Colon Carcinoma Metastatic in the Lung (tissue), 2 donors: ENCODE measurements around the genes IPO4 and LTB4R.

GRCh38 chr14:24188478-24189292 is at the start of gene IPO4:
TSS of gene IPO4 (minus strand) at chr14:24188816.
- PRO-cap, 2 experiments: peak in 2 of 2 experiments; most common minus-strand start chr14:24188785 (in 1)

- PRO-cap, 2 experiments: no peak in any of the 2 experiments
Observed at GRCh38 chr14:24238631-24239072, 3.8 kb downstream of the TINF2 start.

- PRO-cap, 2 experiments: no peak in any of the 2 experiments
Observed at GRCh38 chr14:24246676-24247248, 4.3 kb upstream of the TINF2 start.

GRCh38 chr14:24255823-24256588 is 7.0 kb downstream of the TGM1 start:
- PRO-cap, 2 experiments: no peak in any of the 2 experiments

- PRO-cap, 2 experiments: peak in 1 of 2 experiments; most common plus-strand start chr14:24311090 (in 1); most common minus-strand start chr14:24311092 (in 1)
Observed at GRCh38 chr14:24310542-24311635, at the start of gene LTB4R. TSS of gene LTB4R (plus strand) at chr14:24311502.

- PRO-cap, 2 experiments: peak in 2 of 2 experiments; most common minus-strand start chr14:24368872 (in 2)
Observed at GRCh38 chr14:24368314-24369360, 653 bp downstream of the NFATC4 start.

GRCh38 chr14:24378195-24378624 is 10.2 kb downstream of the NFATC4 start:
- PRO-cap, 2 experiments: no peak in any of the 2 experiments

GRCh38 chr14:24481512-24482126 is 26.4 kb downstream of the CMA1 start:
- PRO-cap, 2 experiments: no peak in any of the 2 experiments

- PRO-cap, 2 experiments: no peak in any of the 2 experiments
Observed at GRCh38 chr14:24595471-24596178, 13.9 kb downstream of the GZMH start.

DNA sequence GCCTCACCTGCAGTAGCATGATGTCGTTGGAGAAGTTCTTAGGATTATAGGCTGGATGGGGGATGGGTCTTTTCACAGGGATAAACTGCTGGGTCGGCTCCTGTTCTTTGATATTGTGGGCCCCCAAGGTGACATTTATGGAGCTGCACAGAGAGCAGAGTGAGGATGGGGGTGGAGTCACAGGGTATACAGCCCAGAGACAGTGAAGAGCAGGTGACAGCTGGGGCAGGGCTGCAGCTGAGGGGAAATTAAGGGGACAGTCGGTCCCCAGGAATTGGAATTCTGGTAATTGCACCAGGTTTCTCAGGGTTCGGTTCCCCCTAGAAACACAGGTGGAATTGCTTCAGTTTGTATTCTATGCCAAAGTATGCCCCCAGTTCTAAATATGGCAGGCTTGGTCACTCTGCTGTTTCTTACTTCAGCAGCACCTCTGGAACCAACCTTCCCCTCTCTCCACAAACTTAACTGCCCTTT is 1.6 kb downstream of the GZMB start:
- PRO-cap, 2 experiments: no peak in any of the 2 experiments

DNA sequence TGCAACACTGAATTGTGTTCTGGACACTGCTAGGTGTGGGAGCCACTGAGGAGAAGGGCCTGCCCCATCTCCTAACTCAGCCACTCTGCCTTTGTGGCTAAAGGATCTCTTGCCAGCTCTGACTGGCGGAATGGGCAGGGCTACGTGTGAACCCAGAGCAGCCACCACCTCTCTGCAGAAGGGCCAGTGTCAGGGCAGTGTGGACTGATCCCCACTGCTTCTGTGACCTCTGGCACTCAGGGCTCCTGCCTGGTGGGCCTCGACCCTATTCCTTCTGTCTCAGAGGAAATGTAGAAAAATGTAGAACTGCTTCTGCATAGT is 46.6 kb upstream of the GZMB start:
- PRO-cap, 2 experiments: no peak in any of the 2 experiments

GRCh38 chr14:24695095-24695766 is 61.2 kb upstream of the GZMB start:
- PRO-cap, 2 experiments: no peak in any of the 2 experiments

DNA sequence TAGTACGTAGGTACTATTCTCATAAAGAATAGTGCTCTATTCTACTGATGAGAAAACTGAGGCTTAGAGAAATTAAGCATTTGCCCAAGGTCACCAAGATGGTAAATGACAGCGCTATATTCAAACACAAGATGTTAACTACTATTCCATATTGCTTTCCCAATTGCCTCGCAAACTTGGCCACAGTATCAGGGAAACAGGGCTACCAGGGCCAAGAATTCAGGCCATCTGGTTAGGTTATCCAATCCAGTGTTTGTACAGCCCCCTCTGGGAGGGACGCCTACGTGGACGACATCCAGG is 183.0 kb upstream of the GZMB start:
- PRO-cap, 2 experiments: peak in 1 of 2 experiments; most common minus-strand start position 178 of the sequence (in 1)

DNA sequence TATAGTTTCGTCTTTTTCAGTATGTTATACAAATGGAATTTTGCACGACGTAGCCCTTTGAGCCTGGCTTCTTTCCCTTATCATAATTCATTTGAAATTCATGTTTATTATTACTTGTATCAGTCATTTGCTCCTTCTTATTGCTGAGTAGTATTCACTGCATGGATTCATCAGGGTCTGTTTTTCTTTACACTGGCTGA is 534.0 kb upstream of the NOVA1 start:
- PRO-cap, 2 experiments: no peak in any of the 2 experiments

DNA sequence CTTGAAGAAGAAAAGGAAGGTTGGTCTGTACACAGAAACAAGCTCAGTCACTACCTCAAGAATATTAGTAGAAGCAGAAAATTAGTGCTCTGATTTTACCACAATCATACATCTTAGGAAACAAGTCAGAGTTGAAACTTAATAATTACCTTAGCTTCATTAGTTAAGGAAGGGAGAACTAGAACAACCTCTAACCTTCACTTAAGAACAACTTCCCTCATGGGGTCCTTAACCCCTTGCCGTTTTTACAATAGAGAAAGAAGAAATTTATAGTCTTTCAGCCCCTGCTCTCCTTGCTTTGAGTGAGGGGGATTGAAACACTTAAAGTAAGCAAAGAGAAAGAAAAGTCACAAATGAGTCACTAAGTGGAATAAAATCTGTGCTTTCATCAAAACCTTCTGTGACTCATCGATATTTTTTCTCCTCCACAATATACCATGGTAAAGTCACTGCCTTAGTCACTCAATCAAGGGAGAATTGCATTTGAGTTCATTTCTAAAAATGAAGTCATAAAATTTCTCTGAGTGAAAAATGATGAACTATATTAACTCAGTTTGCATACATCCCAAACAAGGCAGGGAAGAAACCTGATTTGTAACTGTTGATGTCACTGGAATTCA is 470.1 kb downstream of the FOXG1 start:
- PRO-cap, 2 experiments: no peak in any of the 2 experiments

DNA sequence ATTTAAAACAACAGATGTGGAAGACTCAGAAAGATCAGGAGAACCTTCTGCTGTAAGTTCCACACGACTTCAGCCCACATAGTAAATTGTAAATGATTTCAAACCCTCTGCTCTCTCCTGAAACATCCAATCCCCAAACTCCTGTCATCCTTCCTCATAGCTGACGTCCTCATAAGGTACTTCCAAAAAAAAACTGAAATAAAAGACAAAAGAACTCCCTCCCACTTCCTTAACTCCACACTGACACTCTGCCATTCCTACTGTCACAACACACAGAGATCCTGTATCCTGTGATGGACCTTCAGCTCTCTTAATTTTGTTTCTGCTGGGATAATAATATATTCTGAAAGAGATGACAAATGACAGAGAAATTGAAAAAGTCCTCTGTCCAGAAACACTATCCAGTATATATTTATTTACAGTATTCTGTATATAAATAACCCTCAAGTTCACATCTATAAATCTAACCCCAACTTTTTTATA is 3.0 kb downstream of the PRKD1 start:
- PRO-cap, 2 experiments: no peak in any of the 2 experiments

- PRO-cap, 2 experiments: no peak in any of the 2 experiments
Observed at GRCh38 chr14:30848875-30849468, 25.4 kb upstream of the COCH start.

DNA sequence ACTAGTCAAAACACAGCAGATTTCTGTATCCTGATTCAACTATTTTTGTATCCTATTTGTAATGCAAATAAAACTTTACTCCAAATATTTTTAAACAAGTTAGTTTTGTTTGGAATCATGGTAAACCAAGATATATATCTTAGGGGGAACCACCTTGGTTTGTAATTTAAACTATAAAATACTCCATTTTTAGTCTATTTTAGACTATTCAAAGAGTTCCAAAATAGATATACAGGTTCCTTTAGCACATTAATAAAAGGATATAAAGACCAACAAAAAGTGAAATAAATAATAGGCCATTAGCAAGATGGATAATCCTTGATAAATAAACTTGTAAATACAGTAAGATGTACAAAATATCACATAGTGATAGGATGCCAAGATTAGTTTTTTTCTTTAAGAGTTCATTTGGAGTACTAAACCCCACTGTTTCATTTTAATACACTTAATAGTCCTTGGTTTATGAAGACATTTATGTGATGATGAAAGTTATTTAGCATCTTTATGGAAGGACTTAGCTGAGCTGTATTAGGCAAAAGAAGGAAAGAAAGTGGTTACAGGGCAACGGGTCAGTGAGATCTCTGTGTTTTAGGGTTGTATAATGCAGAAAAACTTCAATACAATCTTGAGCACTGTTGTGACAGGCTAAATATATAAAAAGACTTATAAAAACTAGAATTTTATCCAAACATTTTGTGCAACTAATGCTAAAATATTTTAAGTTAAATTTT is 20.0 kb downstream of the COCH start:
- PRO-cap, 2 experiments: no peak in any of the 2 experiments

- PRO-cap, 2 experiments: no peak in any of the 2 experiments
Observed at GRCh38 chr14:30995938-30996277, 29.5 kb upstream of the AP4S1 start.

GRCh38 chr14:31205613-31206457 is 1.8 kb downstream of the HECTD1 start:
- PRO-cap, 2 experiments: peak in 1 of 2 experiments; most common plus-strand start chr14:31206258 (in 1)